Bronchus fibroblast of lung (primary cell): ENCODE results near the gene PTPRE.

GRCh38 chr10:126950249-126951196 lies 45.3 kb downstream of the DOCK1 start:
- RAMPAGE, long total RNA, result no peak

DNA sequence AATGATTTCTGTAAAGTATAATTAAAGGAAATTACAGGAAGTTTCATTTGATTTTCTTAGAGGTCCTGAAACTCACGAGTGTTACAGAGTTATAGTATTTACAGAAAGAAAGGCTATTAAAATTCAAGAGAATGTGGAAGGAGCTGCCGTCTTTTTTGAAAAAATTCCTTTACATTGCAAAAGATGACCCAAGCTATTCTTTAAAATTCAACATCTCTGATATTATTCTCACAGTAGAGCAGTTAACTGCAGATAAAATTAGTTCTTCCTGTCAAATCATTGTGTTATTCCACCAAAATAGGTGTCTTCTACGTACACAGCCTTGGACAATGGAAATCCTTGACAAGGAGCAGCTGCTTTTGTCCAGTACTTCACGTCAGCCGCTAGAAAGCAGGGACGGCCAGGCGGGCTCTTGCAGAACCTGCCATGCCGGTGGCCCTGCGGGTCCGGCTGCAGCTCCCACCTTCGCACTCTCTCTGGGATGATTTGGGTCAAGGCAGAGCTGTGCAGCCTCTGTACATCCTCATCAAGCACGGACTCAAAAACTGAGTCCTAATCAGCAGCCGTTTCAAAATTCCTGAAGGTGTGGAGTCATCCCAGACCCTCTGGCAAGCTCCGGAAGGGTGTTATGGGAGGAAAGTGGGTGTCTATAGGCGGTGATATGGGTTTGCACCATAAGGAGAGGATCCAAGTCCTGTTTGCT lies 2.3 kb upstream of the FOXI2 start:
- RAMPAGE, long total RNA, result no peak

- RAMPAGE, long total RNA, result no peak
Observed at GRCh38 chr10:127906353-127907452, at the start of gene PTPRE. Gene PTPRE, plus strand, starts transcription at chr10:127907103.

GRCh38 chr10:127922935-127923444 lies 16.1 kb downstream of the PTPRE start:
- RAMPAGE, long total RNA, result no peak

DNA sequence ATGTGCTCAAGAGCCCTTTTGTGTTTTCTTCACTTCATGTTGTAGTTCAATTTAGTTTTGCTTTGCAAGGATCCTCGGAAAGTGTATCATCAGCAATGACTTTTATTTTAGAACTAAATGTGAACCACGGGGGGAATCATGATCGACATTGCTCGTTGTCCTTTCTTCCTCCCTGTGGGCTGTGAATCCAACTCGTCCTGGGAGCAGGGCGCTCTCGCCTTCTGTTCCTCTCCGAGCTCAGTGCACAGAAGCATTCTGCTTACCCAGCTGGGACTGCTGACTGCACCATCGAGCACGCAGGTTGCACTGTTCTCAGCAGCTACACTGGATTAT lies 92.3 kb downstream of the PTPRE start:
- RAMPAGE, long total RNA, result no peak

- RAMPAGE, long total RNA, result no peak
Observed at GRCh38 chr10:128019353-128020098, 106.7 kb downstream of the MKI67 start.

DNA sequence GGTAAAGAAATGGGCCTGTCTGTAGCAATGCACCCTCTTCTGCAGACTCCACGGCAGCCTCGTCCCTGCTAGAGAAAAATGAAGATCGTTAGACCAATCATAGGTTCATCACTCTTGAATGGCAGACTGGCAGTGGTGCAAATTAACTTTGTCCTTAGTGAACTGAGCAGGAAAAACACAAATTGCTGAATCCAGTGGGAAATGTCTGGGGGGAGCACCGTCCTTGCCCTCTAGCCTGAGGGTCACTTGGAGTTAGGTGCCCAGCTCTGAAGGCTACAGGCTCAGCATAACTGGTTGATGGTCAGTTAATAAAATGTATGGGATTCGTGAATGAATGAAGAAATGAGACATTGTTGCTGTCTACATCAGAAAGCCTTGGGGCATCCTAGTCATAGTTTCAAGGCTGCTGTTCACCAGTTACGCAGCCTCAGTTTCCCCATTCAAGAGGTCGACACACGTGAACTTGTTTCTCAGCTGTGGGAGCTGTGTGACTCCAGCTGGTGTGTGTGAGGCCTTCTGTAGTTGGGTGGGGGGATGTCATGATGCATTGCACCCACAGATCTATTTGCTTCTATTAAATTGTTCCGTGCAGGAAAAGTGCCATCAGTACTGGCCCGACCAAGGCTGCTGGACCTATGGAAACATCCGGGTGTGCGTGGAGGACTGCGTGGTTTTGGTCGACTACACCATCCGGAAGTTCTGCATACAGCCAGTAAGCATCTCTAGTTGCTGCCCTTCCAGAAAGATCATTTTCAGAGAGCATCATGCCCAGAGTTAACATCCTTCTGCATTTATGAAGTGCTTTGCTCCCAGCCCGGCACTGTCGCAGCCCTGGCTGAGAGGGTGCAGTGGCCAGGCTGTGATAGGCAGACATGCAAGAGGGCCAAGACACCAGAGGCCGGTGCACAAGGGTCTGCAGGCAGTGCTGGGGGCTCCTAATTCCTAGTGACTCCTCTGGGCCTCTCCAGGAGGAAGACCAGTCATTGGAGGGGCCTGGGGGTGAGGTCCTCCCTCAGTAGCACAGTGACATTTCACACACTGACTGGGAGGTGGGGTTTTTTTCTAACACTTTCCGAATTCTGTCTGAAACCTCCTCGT lies 60.4 kb downstream of the MKI67 start:
- RAMPAGE, long total RNA, result no peak

DNA sequence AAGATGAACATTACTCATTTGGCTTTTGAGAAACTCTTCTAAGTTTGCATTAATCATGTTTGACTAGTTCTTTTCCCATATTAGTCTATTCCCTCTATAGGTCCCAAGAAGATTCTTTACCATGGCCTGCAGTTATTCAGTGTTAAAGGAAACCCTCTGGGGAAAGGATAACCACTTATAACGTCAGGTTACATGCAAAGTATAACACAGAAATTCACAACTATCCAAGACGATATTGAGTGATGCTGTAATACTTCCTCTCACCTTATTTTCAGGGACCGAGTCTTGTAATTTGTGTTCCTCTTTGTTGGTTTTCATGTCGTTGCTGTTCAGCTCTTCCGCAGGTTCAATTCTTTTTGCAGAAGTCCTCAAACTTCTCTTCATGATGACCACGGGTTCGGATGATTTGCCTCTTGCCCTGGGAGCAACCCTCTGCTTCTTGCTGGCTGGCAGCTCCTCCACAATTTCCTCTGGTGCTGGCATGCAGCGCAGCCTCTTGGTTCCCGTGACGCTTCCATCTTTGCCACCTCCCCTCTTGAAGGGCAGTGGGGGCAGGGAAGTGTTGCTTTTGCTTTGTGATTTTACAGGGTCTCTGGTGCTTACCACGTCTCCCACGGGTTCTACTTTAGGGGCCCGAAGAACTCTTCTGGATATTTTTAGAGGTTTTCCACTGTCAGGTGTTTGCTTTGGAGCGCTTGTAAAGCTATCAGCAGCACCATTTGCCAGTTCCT lies 23.7 kb downstream of the MKI67 start:
- RAMPAGE, long total RNA, result no peak

- RAMPAGE, long total RNA, result no peak
Observed at GRCh38 chr10:128125427-128125741, 839 bp downstream of the MKI67 start.

DNA sequence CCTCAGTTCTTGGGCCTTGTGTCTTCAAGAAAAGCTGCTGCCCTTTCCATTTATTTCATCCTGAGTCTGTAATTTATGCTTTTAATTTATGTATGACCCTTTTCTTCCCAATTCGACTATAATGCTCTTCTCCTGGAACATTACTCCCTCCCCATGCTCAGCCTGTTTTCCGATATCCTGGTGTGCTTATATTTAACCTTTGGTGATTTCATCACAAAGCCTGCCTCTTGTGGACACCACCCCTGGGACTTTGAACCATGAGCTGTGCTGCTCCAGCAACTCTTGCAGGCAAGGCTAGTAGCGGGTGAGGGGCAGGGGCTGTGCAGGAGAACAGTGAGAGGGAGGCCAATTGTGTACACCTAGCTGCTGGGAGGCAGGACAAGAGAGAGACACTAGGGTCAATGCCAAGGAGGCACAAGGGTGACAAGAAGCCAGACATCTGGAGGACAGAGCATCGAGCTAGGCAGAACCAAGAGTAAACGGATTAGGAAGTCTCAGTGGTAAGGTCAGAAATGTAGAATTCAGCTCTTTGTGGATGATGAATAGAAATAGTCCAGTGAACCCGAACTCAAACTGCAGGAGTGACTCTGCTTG lies 30.8 kb upstream of the MKI67 start:
- RAMPAGE, long total RNA, result no peak

DNA sequence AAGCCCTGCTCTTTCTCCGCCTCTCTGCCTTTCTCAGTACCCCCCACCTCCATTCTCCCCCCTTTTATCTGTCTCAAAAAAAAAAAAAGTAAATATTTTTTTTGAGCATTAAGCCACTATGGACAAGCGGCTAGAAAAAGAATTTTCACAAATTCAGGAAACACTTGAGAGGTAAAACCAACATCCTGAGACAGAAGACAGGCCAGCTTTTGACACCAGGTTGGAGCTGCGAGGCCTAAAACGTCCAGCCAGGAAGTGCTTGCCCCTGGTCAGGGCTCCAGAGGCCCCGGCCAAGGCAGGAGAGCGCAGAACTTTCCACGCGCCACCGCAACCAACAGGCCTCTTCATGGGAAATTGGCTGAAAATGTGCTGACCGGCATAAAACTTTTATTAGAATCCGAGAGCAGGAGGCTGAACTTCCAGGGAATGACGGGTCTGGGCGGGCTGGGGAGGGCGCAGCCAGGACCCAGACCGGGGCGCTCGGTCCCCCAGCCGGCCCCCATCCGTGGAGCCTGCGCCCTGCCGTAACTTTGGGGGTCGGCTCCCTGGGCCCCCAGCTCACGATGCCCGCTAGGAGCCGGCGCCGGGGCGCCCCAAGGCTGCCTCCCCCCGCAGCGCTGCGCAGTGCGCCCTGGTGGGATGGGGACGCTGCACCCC lies 413.9 kb upstream of the MKI67 start:
- RAMPAGE, long total RNA, result no peak

GRCh38 chr10:128765643-128766051 lies 639.4 kb upstream of the MKI67 start:
- RAMPAGE, long total RNA, result no peak

DNA sequence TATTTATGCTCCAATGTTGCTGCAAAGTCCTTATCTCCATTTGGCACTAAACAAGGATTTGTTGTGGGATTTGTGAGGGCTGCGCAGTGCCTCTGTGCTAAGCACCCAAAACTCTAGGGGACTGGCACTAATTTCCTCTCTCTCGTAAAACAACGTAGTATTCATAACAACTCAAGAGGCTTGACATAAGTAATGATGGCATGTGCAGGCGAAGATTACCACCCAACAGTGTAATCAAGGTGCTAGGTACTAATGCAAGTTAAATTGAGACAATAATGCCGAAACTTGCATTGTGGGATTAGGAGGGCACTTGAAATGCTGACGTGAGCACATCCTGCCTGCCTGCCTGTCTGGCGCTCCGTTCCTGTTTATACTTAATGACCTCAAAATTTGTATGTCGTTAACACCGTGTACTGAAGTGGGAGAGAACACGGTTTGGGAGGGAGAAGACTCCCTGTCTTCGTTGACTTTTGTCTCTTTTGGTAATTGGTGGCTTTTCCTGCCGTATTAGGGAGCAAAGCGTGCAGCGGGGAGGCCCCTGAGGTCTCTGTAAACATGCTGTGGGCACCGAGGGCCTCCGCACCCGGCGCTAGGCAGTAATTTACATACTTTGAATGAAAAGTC lies 139.0 kb downstream of the MGMT start:
- RAMPAGE, long total RNA, result no peak

GRCh38 chr10:129709806-129710234 lies 242.8 kb downstream of the MGMT start:
- RAMPAGE, long total RNA, result no peak

DNA sequence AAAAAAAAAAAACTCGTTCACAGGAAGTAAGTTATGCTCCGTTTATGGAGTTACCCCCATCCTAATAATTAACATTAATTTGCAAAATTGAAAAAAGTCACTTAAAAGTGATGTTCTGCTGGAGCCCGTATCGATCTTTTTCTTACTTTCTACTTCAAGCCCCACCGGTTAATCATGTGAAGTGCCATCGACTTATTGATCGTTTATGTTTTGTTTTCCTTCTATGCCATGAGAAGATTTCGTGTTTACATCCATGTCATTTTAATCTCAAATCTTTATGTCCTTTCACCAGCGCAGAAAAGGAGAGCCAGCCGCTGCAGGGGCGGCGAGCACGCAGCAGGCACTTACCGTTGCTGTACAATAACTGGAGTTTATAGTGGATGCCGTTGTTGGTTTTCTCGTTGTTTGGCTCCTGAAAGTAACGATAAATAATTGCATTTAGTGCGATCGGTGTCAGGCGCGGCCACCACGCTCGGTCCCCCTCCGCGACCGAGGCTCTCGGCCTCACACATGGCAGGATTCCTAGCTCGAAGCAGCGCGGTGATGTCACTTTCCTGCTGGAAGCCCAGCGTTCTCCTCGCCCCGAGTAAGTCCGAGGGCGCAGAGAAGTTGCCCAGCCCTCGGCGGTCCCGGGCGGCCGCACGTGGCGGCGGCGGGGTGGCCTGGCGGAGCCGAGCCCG lies 1.3 kb downstream of the EBF3 start:
- RAMPAGE, long total RNA, result no peak

DNA sequence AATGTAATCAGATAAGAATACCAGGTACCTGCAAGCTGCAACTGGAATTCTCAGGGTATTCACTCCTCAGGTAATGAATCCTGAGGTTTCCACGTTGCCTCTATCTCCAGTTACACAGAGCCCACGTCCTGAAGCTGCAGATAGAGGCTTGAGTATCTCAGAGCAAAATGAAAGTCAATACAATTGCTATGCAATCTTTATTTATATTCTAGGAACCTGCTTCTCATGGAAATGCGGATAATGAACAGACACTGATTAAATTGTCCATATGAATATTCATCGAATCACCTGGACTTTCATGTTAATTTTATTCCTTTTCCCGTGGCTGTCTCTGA lies 95.6 kb upstream of the PPP2R2D start:
- RAMPAGE, long total RNA, result no peak

DNA sequence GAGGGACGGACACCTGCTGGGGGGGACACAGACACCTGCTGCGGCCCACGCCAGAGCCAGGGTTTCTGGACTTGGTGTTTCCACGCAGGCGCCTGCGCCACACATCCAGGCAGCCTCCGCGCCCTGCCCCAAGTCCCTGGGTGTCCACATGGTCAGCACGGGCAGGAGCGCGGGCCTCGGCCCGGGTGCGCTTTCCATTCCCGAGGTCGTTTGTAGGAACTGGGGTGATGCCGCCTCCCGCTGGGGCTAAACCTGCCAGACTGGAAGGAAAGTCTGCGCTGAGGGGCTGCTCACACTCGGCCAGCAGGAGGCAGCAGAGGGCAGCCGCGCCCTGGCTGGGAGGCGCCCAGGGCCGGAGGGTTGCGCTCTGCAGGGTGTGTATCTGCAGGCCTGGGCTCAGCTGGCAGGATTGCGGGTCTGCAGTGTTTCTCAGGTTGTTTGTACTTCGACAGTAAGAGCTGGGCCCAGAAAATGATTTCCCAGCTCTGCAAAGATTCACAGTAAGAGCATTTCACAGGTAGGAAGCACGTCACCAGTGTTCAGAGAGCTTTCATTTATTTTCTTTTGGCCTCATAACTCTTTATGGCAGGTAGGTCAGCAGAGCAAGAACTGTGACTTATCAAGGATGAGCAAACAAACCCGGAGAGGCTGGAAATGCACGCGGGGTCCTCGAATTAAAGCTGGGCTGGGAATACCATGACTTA lies 15.4 kb upstream of the PPP2R2D start:
- RAMPAGE, long total RNA, result no peak

GRCh38 chr10:131900241-131900736 lies 519 bp upstream of the PPP2R2D start:
- RAMPAGE, long total RNA, result no peak

GRCh38 chr10:131914539-131914837 lies 13.7 kb downstream of the PPP2R2D start:
- RAMPAGE, long total RNA, result no peak

- RAMPAGE, long total RNA, result no peak
Observed at GRCh38 chr10:131973433-131974148, 8.1 kb downstream of the BNIP3 start.